ENCODE results near the genes H2BC1 and H2AC8.

DNA sequence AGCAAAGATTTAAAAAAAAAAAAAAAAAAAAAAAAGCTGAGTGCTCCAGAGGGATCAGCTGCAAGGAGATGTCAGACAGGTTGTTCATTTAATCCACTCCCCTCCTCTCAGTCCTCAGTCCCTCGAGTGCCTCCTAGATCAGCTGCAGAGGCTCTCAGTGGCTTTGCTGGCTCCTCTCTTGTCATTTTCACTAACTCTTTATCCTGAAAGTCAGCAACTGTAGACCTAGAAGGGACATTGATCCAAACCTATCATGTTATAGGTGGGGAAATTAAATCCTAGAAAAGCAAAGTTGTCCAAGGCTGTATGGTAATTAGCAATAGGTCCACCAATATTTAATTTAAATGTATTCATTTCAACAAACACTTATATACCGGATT is 61.6 kb downstream of the KIAA0319 start:
- PRO-cap, 2 experiments = no peak in any of the 2 experiments

DNA sequence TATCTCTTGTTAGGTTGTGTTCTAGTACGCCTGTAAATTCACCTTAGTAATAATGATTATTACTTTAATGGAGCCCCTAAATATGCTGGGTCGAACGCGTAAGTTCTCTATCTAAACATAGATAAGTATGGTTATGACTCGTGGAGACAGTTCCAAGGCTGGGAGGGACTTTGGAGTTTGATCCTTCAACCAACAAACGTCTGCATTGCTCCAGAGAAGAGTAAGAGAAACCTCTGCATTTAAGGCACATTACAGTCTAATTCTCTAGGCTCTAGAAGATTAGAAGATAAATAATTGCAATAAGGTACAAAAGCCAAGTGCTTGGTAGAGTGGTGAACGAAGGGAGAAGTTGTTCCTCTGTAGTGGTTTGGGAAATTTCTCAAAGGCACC is 549 bp downstream of the ACOT13 start:
- PRO-cap, 2 experiments = no peak in any of the 2 experiments

GRCh38 chr6:24701297-24701885 is 17.6 kb downstream of the C6orf62 start:
- PRO-cap, 2 experiments = no peak in any of the 2 experiments

DNA sequence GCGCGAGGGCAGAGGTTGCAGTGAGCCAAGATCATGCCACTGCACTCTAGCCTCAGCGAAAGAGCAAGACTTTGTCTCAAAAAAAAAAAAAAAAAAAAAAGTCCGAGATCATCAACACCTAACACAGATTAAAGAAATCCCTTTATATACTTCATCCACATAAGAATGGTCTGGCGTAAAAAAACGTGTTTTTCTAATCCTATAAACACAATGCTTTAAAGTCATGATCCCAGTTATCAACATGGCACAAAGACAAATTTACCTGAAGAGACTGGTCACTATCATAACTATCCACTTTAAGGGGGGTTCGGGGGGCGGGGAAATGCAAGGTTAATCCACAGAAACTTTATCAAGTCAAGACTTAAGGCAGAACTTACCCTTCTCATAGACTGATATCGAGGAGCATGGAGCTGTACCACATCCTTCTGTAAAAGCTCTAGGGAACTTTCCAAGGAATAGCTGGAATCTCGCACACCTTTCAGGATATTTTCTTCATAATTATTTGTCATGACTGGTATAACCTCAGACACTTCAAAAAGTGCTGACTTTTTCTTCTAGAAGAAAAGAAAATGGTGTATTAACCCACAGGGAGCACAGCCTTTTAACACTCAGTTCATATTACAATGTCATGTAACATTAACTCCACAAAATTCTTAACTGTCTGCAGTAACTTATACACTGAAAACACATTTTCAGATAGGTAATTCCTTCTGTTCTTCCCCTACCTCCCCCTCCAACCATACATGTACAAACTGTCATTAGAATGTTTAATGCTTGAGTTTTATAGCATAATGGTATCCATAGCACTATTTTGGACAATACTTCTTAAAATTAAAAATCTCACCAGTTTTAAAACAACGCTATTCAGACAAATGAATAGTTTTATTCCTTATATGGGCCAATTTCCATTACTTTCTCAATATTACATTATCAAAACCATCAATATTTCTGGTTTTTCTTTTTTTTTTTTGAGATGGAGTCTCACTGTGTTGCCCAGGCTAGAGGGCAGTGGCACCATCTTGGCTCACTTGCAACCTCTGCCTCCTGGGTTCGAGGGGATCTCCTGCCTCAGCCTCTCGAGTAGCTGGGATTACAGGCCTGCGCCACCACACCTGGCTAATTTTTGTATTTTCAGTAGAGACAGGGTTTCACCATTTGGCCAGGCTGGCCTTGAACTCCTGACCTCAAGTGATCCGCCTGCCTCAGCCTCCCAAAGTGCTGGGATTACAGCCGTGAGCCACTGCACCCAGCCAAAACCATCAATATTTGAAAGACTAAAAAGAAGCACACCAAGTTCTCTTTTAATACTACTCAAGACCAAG is 2.7 kb downstream of the C6orf62 start:
- PRO-cap, 2 experiments = no peak in any of the 2 experiments

DNA sequence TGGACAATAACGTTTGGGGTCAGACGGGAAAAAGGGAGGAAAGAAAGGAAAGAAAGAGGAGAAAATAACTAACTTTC is 227 bp downstream of the C6orf62 start:
- PRO-cap, 2 experiments = no peak in any of the 2 experiments

DNA sequence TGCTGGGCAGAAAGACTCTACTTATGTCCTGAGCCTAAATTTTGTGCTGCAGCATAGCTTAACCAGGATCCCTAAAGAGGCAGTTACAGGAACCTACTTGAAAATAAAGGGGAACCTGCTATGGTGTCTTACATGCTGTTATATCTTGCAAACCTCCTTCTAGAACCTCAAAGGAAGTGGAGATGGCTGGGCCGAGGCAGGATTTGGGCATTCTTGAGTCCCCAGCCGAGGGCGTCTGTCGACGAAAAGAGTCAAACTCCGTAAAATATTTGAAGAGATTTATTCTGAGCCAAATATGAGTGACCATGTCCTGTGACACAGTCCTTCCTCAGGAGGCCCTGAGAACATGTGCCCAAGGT is 17.1 kb upstream of the GMNN start:
- PRO-cap, 2 experiments = peak in 1 of 2 experiments; most common minus-strand start position 76 of the sequence (in 1)

- PRO-cap, 2 experiments = no peak in any of the 2 experiments
Measured at GRCh38 chr6:24926361-24926941, 9.3 kb downstream of the RIPOR2 start.

DNA sequence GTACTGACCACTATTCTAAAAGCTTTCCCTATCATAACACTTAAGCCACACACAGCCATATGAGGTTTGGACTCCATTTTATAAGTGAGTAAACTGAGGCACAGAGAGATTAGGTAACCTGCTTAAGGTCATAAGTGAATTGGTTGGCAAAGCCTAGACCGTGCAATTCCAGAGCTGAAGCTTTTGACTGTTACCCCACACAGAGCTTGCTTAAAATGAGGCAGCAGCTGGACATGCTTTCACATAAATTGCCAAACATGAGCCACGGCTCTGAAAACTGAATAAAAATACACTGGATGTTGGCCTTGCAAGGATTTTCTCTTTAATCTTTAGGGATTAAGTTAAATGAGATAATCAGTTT is 2.5 kb downstream of the RIPOR2 start:
- PRO-cap, 2 experiments = no peak in any of the 2 experiments

DNA sequence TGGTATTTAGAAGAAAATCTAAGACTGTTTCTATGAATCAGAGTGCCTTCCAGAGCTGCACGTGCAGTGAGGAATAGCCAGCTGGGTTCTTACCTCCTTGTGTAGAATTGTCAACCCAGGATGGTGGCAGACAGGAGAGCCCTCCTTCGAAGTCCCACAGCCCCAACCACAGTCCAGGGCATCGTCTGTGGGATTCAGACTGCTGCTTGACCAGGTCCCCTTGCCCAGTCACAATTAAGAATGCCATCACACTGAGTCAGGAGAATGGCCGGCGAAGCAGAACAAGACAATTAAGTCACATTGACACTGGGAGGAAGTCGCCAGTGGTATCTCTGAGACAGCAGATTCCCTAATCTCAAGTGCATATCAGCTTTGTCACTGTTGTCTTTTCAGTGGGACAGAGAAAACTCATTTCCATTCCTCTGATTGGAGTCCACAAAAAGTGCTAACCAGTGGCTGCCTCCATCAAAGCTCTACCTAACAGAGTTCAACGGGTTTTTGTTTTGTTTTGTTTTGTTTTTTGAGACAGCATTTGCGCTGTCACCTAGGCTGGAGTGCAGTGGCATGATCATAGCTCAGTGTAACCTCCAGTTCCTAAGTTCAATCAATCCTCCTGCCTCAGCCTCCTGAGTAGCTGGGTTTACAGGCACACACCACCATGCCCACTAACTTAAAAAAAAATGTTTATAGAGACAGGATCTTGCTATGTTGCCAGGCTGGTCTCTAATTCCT is 100.3 kb upstream of the RIPOR2 start:
- PRO-cap, 2 experiments = no peak in any of the 2 experiments

DNA sequence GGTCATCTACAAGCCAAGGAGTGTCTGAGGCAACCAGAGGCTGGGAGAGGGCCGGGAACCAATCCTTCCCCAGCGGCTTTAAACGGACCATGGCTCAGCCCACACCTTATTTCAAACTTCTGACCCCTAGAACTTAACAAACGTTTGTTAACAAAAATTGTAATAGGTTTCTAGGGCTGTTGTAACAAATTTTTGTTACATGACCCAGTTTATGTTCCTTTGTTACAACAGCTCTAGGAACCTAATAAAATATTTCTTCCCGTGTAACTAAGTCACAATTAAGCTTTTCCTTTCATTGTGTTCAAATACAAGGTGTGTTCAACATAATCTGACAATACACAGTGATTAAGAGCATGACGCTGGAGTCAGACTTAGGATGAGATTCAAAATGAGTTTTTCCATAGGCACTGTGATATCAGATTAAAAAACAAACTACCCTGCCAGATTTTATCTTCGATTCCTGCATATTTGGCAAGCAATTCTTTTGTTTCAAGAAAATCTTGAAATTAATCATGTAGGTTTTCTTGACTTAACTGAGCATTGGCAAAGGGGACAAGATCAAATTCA is 169.5 kb upstream of the RIPOR2 start:
- PRO-cap, 2 experiments = no peak in any of the 2 experiments

- PRO-cap, 2 experiments = no peak in any of the 2 experiments
Measured at GRCh38 chr6:25279651-25280517, 710 bp downstream of the CARMIL1 start.

DNA sequence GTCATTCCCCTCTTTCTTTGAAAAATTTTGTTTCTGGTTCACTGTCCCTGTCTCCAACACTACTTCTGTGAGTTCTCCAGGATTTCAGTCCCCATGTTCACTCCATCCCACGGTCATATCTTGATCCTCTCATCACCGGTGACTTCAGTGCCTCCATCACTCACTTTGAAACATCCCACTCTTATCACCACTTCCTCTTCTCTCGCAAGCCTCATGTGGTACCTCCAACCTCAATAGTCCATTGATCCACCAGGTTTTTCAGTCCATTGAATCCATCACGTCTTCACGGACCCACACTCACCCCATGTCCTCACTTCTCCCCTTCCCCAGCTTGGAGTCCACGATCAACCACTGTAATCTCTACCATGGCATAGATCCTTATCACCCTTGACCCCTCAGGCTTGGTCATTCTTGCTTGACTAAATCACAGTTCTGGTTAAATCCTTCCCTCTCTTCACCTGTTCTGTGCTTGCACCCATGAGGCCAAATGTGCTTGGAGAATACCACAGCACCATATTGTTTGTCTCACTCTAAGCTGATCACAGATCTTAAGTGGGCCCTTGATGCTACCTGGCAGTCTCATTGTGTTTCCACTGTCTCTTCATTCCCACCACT is 64.9 kb downstream of the CARMIL1 start:
- PRO-cap, 2 experiments = no peak in any of the 2 experiments

DNA sequence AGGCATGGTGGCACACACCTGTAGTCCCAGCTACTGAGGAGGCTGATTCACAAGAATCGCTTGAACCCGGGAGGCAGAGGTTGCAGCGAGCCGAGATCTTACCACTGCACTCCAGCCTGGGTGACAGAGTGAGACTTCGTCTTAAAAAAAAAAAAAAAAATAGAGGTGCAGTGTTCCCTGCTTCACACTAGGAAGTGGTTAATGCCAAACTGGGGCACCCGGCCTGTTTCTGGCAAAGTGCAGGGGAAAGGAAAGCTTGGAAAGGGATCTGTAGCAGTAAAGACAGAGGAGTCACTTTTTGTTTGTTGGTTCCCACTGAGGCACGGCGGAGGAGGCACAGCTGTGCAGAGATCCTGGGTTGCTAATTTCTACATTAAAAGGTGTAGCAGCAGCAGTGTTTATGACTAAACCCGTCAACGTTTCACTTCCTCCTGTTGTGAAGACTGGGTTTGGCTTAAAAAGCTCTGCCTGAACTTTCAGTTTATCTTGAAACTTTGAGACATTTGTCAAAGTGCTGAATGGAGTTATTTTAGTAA is 125.5 kb downstream of the CARMIL1 start:
- PRO-cap, 2 experiments = no peak in any of the 2 experiments

GRCh38 chr6:25440043-25440410 is 160.9 kb downstream of the CARMIL1 start:
- PRO-cap, 2 experiments = no peak in any of the 2 experiments

DNA sequence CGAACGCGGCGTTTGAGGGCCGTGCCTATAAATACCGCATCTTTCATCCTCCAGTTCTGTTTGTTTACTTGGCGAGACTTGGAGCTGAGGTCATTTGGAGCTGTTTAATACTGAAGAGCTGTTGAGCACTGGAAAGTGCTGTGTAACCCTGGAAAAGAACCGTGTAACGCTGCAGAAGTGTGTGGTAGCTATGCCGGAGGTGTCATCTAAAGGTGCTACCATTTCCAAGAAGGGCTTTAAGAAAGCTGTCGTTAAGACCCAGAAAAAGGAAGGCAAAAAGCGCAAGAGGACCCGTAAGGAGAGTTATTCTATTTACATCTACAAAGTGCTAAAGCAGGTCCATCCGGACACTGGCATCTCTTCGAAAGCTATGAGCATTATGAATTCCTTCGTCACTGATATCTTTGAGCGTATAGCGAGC is at the start of gene H2BC1:
Gene H2BC1 (plus strand): TSS at position 59 of the 421 bp plus-strand sequence.
- PRO-cap, 2 experiments = no peak in any of the 2 experiments

DNA sequence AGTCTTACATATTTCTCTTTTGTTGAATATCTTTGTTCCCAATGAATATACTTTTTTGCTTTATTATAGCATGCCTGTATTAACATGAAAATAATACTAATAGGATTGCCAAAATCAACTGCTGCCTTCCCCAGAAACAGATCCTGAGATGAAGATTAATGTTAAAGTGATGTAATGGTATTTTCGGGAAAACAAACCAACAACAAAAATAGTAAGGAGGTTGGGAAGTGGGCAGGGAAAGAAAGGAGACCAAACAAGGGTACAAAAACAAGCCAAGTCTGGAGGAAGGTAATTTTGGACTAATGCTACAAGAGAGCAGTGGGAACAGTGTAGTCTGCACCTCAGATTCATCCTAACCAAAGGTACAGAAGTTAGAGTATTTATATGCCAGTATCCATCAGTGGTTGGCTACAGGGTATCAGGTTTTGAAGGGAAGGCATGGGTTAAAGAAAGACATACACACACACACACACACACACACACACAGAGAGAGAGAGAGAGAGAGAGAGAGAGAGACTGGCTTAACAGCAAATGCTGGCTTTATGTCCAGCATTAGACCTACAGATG is 3.6 kb upstream of the SLC17A1 start:
- PRO-cap, 2 experiments = no peak in any of the 2 experiments

DNA sequence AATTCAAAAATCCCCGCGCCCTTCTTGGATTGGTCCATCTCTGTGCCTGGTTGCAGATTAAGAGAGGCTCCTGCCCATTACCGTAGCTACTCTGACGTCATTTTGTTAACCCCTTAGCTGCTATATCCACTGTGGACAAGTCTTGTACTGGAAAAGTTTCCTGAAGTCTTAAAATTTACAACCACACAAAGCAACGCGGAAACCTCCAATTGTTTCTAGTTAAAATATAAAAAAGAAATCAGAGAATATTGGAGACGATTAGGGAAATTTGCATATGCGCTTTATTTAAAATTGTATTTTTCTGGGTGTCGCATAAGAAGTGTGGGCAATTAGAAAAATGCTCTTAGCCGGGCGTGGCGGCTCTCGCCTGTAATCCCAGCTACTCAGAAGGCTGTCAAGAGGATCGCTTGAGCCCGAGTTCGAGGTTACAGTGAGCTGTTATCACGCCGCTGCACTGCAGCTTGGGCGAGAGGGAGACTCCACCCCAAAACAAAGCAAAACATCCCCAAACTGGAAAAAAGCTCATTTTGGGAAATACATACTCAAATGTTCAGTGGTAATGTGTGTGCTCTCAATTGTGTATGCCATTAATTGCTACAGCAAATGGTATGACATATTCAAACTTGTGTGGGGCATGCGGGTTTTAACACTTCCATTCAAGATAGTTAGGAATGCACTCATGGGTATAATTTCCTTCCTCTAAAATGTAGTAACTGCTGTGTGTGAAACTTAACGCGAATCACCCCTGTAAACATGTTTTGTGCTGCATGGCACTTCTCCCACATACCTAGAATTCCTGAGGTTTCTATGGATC is 471 bp upstream of the H3C2 start:
- PRO-cap, 2 experiments = peak in 1 of 2 experiments; most common plus-strand start position 105 of the sequence (in 1)

- PRO-cap, 2 experiments = peak in 2 of 2 experiments; most common plus-strand start chr6:26121414 (in 1); most common minus-strand start chr6:26121195 (in 1)
Measured at GRCh38 chr6:26120762-26121993, 2.5 kb downstream of the H2BC4 start.

- PRO-cap, 2 experiments = no peak in any of the 2 experiments
Measured at GRCh38 chr6:26159872-26160830, 2.2 kb downstream of the H2BC5 start.

- PRO-cap, 2 experiments = peak in 2 of 2 experiments; most common plus-strand start chr6:26216921 (in 2); most common minus-strand start chr6:26217196 (in 1)
Measured at GRCh38 chr6:26216794-26217537, at the start of gene H2AC8. H2AC8 (plus strand) TSS chr6:26216921.

All from Metastatic Liver Carcinoma in the Lung (tissue), 2 donors.